Osteoblast (primary cell): ENCODE measurements around a stretch of chr1.

DNA sequence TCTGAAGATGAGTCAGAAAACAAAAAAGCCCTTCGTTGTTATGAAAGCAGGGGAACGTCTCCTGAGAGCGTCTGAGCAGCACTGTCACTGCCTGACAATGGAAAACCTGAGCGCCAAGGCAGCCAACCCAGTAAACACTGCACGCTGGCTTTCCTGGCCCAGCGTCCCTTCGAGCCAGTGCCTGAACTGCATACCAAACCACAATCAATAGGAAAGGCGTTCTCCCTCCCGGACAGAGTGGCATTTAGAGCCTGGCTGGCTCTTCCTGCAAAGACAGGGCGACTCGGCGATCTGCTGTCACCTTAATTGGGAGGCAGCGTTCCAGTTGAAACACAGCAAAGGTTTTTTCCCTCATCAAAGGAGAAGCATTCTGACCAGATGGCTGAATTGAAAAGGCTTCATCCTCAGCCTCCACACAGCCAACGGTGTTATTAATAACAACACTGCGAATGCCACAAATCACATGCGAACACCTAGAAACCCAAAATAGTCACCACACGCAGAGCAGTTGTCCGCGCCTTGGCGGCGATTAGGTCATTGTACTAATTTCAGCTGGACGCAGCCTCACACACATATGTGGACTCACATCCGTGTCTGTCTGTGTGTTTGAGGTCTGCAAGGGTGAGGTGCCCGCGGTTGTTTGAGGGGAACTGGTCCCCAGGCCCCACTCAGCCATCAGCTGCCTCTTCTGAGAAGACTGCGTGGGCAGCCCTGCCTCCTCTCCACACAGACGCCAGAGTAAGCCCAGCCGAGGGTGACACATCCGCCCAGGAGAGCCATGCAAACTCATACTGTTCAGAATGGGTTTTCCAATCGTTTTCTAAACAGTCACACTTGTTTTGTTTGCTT lies 53.7 kb downstream of the TOMM20 start:
- CAGE, long polyA plus RNA, result no peak
- RRBS, result no CpG with 5 or more reads among the region's 30 CpGs

- CAGE, long polyA plus RNA, result no peak
- RRBS, result no CpG with 5 or more reads among the region's 12 CpGs
Observed at GRCh38 chr1:235161686-235162116, 651 bp upstream of the RBM34 start.

- CAGE, long polyA plus RNA, result no peak
- RRBS, result no CpG with 5 or more reads among the region's 2 CpGs
Observed at GRCh38 chr1:235489556-235490367, 14.5 kb downstream of the B3GALNT2 start.

DNA sequence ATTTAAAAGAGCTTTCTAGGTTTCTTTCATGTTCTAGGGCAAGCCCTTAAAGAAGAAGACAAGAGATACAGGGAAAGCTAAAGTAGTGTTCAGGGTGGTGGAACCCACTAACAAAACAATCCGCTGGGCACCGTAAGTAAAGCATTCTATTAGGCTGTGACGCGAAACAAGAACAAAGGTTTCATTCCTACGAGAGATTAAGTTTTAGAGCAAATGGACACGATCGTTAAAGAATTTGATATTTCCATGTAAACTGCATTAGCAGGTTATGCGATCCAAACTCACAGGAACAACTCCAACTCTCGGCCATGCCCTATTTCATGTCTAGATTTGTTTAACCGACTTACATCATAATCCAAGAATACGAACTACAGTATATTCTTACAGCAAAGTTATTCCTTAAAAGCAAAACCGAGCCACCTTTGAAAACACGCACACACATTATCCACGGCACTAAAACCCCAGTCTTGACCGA lies 963 bp downstream of the B3GALNT2 start:
- CAGE, long polyA plus RNA, result no peak
- RRBS, result no CpG with 5 or more reads among the region's 15 CpGs

DNA sequence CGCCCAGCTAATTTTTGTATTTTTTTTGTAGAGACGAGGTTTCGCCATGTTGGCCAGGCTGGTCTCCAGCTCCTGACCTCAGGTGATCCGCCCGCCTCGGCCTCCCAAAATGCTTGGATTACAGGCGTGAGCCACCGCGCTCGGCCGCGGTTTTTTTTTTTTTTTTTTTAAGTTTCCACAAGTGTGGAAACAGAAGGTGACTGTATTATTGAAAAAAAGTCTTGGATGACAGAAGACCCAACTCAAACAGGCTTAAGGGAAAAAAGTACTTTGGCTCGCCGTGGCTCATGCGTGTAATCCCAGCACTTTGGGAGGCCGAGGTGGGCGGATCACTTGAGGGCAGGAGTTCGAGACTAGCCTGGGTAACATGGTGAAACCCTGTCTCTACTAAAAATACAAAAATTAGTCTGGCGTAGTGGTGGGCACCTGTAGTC lies 1.3 kb upstream of the B3GALNT2 start:
- CAGE, long polyA plus RNA, result no peak
- RRBS, result no CpG with 5 or more reads among the region's 19 CpGs

- CAGE, long polyA plus RNA, result no peak
- RRBS, result 12% methylated on average over 9 of the region's 28 CpGs
Observed at GRCh38 chr1:235648286-235648817, 1.2 kb downstream of the GNG4 start.

DNA sequence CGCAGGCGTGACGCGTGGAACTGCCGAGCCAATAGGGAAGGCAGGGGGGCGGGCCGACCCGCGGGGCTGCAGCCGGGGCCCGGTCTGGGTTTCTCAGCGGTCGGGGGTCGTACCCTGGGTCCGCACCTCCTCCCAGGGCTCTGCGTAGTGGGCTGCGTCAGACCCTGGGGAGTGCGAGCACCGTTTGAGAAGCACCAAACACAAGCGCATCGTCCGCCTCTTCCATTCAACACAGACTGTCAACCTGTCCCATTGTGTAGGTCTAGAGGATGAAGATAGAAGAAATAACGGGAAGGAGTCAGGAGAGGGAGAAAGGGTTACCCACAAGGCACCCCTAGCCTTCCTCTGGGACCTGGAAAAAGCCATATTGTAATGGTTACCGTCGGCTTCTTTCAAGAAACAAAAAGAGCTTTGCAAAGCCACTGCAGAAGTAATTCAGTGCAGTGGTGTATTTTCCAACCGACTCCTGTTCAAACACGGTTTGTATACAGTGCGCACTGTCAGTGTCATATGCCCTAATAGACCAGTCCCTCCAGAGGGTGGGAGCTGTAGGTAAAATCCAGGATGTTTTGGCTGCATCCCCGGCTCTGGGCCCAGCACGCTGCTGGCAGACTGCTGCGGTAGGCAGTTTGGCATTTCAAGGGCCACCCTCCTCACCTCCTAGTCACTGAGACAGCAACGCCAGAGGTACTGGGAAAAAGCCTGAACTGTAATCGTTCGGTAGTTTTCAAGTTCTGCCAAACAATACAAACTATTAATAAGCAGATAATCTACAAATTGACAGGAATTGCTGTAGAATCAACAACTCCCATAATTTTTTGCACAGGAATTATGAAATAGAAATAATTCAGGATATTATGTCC lies 607 bp upstream of the LYST start:
- CAGE, long polyA plus RNA, result no peak
- RRBS, result 1% methylated on average over 10 of the region's 34 CpGs

- CAGE, long polyA plus RNA, result no peak
- RRBS, result no CpG with 5 or more reads among the region's 9 CpGs
Observed at GRCh38 chr1:235867945-235868577, 1.4 kb upstream of the LYST start.

- CAGE, long polyA plus RNA, result no peak
- RRBS, result no CpG with 5 or more reads among the region's 6 CpGs
Observed at GRCh38 chr1:235910395-235911055, 43.8 kb upstream of the LYST start.

GRCh38 chr1:235938535-235939266 lies 72.0 kb upstream of the LYST start:
- CAGE, long polyA plus RNA, result no peak
- RRBS, result no CpG with 5 or more reads among the region's 7 CpGs

DNA sequence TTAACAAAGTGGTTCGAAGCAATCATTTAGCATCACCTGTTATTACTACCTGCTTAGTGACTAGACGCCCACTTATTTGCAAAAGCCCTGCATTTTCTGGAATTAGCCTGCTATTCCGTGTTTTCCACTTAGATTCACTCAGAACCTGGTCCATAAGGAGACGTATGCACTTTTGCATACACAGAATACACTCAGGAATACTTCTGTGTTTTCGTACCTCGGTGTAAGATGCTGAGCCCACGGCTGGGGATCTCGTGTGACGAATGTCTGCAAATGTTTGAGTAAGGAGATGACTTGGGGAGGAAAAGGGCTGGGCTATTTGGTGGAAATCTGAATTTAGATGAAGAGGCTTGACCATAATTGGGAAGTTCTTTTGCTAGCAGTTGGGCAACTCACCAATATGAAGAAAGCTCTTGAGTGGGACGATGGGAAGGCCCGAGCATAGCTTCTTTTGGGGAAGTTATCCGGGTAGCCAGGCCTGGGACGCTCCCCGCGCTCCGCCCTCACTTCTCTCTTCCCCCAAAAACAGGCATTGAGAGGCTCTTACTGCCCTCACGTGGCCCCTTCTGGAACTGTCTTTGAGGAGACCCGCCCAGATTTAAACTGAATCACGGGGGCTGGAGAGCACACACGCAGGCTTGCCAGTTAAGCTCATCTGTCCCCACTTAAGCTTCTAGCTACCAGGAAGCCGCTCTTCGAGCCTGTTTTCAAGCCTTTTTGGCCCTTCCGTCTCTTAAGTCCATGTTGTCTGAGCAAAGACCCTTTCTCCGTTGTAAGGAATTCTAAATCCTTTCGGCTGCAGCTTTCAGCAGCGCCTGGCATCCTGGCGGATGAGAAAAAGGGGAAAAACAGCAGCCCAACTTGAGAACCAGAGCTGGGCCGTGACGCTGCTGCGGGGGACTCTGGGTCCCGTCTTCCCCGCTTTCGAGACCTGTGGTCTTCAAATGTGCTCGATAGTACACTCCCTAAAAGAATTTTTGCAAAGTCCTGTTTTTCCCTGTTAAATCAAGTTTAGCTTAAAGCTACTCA lies 93.2 kb downstream of the NID1 start:
- CAGE, long polyA plus RNA, result no peak
- RRBS, result no CpG with 5 or more reads among the region's 34 CpGs

GRCh38 chr1:235998820-235999238 lies 66.1 kb downstream of the NID1 start:
- CAGE, long polyA plus RNA, result no peak
- RRBS, result no CpG with 5 or more reads among the region's 7 CpGs

DNA sequence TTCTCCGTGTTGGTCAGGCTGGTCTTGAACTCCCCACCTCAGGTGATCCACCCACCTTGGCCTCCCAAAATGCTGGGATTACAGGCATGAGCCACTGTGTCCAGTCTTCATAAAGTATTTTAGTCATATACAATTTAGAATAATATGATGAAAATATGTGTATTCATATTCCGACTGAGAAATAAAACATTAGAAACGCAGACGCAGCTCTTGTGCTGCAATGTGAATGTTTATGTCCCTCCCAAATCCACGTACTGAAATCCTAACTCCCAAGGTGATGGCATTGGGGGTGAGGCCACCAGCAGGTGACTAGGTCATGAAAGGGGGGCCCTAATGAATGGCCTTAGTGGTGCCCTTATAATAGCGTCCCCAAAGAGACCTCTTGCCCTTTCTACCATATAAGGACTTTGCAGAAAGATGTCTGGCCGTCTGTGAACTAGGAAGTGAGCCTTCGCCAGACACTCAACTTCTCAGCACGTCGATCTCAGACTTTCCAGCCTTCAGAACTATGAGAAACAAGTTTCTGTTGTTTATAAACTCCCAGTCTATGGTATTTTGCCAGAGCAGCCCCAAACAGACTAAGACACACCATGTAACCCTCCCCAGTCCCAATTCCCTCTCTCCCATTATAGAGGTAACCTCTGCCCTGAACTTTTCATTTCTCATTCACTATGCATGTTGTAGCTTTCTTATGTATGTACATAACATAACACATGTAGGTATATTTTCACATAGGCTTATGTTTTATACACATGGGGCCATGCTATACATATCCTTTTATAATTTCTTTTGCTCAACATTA lies 55.8 kb downstream of the NID1 start:
- CAGE, long polyA plus RNA, result no peak
- RRBS, result no CpG with 5 or more reads among the region's 10 CpGs

GRCh38 chr1:236018834-236019707 lies 45.8 kb downstream of the NID1 start:
- CAGE, long polyA plus RNA, result no peak
- RRBS, result no CpG with 5 or more reads among the region's 11 CpGs

GRCh38 chr1:236027137-236027558 lies 37.7 kb downstream of the NID1 start:
- CAGE, long polyA plus RNA, result no peak
- RRBS, result no CpG with 5 or more reads among the region's 6 CpGs

DNA sequence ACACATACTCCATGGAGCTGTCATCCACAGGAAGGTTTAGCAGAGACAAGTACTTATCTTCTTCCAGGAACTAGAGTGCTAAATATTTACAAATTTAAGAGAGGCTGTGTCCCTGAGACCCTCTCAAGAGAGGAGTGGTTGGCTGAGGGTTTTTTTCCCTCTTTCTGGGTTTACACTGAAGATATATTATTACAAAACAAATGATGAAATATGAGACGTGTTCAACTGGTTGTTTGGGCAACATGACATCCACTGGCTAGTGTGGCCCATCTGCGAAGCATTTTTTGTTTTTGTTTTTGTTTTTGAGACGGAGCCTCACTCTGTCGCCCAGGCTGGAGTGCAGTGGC lies 25.9 kb upstream of the NID1 start:
- CAGE, long polyA plus RNA, result no peak
- RRBS, result no CpG with 5 or more reads among the region's 4 CpGs

DNA sequence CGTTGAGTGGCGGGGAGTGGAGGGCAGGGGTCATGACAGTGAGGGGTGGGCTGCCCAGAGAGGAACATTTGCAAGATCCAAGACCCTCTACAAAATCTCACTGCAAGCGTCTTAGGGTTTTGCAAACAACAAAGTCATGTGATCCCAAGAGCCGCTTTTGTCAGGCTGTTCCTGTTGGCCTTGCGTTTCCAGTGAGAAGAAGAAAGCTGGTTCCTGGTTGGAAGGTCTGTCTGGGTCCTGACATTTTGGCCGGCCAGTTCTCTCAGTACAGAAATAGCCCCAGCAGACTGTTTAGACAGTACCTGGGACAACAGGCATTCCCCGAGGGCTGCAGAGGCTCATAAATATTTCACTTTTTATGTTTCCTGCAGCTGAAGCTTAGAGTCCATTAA lies 8.6 kb downstream of the GPR137B start:
- CAGE, long polyA plus RNA, result no peak
- RRBS, result no CpG with 5 or more reads among the region's 7 CpGs

- CAGE, long polyA plus RNA, result no peak
- RRBS, result no CpG with 5 or more reads among the region's 16 CpGs
Observed at GRCh38 chr1:236159672-236160167, 17.4 kb downstream of the GPR137B start.

DNA sequence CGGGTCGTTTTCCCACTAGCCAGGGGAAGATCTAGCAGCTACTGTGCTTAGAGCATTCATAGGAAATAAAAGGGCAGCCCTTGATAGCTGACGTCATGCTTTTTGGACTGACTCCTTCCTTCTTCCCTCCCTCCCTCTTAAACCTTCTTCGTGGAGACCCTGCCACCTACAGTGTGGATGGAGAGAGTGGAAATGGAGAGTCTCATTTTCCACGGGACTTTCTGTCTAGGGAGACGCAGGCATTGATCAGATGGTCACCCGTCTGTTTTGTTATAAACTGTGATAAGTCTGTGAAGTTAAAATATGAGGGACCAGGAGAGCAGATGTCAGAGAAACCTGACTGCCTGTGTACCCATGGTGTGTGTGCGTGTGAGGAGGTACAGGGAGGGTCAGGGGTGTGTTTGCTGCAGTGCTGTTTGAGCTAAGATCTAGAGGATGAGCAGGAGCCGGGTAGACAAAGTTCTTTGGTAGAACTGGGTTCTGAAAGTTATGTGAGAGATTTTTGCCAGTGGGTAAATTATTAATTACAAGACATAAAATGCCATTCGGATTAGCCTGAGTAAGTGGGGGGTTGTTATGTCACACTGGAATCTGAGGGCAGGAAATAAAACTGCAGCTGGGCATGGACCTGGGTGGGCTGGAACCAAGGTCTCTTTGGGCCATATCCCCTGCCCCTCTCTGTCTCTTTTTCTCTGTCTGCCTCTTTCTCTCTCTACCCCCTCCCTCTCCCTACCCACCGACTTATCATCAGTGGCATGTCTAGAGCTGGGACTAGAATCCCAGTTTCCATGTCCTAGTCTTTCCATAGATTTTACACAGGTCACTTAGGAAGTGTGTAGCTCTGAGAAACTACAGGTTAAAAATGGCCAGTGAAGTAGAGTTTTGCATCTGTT lies 34.5 kb downstream of the GPR137B start:
- CAGE, long polyA plus RNA, result no peak
- RRBS, result no CpG with 5 or more reads among the region's 11 CpGs

DNA sequence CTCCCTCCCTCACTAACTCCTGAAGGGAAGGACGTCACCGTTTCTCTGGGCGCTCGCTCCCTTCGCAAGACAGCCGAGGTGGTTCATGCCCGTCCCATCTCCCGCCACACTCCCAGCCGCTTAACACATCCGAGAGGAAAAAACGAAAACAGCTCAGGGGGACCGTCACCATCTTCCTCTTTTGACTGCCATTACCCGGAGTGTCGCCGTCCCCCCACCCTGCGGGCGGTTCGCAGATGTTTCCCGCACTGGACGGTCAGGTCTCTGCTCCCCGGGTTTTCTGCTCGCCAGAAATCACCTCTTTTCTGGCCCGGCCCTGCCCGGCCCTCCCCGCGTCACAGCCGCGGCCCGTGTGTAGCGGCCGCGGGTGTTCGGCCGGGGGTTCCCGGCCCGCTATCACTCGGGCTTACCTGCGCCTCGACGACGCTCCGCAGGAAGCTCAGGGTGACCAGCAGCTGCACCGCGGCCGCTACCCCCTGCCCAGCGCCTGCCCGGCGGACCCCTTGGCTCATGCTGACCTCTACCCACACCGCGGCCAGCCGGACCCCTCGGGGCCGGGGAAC lies 405 bp downstream of the ERO1B start:
- CAGE, long polyA plus RNA, result no peak
- RRBS, result 2% methylated on average over 34 of the region's 53 CpGs